Left cardiac atrium (tissue), 1 donor: ENCODE data around the genes UBE3D, MRAP2, NT5E and SNX14.

GRCh38 chr6:81787837-81788231 is 35.4 kb upstream of the TENT5A start:
- PRO-cap = no peak

DNA sequence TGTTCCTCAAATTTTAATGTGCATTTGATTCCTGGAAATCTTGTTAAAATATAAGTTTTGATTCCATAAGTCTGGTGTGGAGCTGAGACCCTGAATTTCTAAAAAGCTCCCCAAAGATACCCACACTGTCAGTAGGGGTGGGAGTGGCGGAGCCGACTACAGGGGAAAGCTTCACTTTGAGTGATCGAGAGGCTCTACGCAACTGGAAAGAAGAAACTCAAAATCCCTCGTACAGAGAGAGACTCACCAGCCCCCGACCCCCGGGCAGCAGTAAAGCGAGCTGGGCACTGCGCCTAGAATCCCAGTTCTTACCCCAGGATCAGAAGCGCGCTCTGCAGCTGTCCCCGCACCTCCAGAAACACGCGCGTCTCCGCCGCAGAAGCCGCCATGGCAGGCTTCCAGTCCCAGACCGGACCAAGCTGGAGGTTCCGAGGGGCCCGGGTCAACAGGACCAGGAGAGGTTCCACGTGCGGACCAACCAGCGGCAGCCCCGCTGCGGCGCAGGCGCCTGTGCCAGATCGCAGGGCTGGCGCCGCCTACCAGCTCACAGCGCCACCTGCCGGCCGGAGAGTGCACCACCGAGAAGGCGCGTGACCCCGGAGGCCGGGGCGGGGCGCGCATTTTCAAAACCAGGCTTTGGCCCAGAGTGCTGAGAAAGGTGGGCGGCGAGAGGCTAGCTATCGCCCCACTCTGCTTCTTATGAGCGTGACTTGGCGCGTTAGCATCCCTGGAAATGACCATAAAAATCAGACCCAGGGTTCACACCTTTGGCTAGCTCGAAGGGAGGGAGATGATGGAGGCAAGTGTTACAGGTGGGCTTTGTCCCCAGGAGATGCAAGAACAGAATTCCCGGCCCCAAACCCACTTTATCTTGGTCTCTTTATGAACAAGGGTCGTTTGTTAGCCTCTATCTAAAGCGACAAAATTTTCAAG is at the start of gene UBE3D:
Gene UBE3D (minus strand): TSS at position 512 of the 933 bp plus-strand sequence.
- PRO-cap = unidirectional peak, minus-strand start at position 421 of the sequence

DNA sequence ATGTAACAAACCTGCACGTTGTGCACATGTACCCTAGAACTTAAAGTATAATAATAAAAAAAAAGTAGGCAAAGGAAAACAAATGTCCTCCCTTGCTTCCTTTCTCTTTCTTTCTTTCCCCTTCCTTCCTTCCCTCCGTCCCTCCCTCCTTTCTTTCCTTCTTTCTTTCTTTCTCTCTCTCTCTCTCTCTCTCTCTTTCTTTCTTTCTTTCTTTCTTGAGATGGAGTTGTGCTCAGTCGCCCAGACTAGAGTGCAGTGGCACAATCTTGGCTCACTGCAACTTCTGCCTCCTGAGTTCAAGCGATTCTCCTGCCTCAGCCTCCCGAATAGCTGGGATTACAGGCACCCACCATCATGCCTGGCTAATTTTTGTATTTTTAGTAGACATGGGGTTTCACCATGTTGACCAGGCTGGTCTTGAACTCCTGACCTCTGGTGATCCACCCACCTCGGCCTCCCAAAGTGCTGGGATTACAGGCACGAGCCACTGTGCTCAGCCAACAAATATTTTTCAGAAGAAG is 108.0 kb downstream of the RWDD2A start:
- PRO-cap = no peak

DNA sequence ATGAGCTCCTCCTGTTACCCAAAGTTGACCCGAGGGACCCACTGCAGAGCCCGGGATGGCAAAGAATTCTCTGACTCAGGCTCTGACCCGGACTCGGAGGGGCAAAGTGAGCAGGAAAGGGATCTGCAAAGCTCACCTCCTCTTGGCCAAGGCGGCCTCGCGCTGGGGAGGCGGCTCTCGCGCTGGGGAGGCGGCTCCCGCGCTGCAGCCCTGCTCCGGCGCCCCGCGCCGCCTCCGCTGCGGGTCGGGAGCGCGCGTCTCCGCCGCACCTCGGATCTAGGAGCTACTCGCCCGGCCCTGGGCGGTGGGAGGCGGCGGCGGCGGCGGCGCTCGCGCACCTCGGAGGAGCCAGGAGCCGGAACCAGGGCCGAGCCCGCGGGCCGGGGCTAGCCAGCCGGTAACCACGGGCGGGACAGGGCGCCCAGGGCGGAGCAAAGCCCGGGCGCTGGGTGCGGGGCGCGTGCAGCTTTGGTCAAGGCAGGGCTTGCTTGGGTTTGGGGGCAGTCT is at the start of gene MRAP2:
Gene MRAP2 (plus strand): TSS at position 286 of the 507 bp plus-strand sequence.
- PRO-cap = no peak

DNA sequence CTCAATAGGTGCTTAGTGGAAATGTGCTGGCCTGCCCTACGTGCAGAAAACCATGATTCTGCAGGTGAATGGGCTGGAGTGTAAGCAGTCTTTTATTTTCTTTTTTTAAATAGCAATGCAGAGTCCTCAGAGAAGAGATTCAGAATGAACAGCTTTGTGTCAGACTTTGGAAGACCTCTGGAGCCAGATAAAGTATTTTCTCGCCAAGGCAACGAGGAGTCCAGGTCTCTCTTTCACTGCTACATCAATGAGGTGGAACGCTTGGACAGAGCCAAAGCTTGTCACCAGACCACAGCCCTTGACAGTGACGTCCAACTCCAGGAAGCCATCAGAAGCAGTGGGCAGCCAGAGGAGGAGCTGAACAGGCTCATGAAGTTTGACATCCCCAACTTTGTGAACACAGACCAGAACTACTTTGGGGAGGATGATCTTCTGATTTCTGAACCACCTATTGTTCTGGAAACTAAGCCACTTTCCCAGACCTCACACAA is 55.5 kb downstream of the MRAP2 start:
- PRO-cap = no peak

- PRO-cap = no peak
Measured at GRCh38 chr6:84172138-84172539, 55.3 kb downstream of the CEP162 start.

DNA sequence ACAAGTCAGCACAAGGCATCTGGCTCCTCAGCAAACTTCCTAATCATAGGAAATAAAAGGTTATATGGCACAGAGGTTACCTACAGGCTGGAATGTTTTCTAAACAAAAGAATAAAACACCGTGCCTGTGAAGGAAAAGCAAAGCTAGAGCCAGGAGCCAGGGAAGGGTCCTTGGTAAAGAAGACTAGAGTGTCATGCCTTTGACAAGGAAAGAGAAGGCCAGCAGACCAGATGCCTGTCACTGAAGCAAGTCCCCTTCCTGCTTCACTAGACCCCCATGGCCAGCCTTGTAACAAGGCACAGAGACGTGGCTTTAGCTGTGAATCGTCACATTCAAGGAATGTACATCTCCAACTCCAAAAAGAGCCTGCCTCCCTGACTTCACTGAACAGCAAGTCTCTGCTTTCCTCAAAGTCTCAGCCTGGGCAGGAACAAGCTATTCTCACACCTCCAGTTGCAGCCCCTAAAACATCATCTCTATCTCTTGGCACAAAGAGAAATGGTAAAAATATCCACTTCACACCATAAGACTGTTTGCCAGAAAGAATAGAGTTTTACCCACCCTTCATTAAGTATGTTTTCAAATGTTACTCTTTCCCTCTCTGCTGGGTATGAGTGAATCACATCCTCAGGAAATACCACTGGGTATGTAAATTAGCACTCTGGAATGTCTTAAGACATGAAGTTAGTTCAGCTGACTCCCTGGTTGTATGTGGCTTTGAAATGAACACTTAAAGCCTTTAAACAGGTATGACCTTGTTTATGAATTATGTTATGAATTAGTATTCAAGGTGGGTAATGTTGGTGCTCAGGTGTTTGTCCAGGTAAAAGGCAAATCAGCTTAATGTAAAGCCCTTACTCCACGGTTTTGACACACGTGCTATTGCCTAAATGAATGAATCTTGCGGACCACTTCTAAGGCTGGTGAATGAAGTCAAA is 46.4 kb upstream of the NT5E start:
- PRO-cap = no peak

- PRO-cap = no peak
Measured at GRCh38 chr6:85449654-85449775, 368 bp upstream of the NT5E start.

DNA sequence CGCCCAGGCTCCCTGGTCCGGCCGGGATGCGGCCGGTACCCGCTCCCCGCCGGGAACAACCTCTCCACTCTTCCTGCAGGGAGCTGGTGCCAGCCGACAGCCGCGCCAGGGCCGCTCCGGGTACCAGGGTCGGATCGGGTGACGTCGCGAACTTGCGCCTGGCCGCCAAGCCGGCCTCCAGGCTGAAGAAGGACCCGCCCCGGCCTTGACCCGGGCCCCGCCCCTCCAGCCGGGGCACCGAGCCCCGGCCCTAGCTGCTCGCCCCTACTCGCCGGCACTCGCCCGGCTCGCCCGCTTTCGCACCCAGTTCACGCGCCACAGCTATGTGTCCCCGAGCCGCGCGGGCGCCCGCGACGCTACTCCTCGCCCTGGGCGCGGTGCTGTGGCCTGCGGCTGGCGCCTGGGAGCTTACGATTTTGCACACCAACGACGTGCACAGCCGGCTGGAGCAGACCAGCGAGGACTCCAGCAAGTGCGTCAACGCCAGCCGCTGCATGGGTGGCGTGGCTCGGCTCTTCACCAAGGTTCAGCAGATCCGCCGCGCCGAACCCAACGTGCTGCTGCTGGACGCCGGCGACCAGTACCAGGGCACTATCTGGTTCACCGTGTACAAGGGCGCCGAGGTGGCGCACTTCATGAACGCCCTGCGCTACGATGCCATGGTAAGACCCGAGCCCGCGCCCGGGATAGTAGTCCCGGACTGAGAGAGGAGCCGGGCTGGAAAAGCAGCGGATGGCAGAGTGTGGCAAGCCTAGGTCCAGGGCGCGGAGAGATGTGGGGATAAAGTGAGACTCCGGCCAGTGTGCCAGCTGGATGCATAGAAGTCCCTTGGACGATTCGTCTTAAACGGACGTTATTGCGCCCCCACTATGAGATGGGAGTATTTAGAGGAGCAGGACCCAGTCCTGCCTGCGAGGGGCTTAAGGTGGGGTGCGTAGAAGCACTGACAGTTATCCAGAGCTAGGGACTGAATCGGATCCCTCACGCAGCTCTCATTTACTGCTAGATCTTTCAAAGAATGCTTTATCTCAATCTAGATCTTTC is at the start of gene NT5E:
Gene NT5E (plus strand): TSS at position 267 of the 1,044 bp plus-strand sequence.
- PRO-cap = bidirectional peak, plus-strand start at position 267 of the sequence, minus-strand start at position 143 of the sequence

GRCh38 chr6:85593375-85594388 is at the start of gene SNX14:
Gene SNX14, minus strand, starts transcription at chr6:85593858.
- PRO-cap = bidirectional peak, plus-strand start at chr6:85594104, minus-strand start at chr6:85593831

DNA sequence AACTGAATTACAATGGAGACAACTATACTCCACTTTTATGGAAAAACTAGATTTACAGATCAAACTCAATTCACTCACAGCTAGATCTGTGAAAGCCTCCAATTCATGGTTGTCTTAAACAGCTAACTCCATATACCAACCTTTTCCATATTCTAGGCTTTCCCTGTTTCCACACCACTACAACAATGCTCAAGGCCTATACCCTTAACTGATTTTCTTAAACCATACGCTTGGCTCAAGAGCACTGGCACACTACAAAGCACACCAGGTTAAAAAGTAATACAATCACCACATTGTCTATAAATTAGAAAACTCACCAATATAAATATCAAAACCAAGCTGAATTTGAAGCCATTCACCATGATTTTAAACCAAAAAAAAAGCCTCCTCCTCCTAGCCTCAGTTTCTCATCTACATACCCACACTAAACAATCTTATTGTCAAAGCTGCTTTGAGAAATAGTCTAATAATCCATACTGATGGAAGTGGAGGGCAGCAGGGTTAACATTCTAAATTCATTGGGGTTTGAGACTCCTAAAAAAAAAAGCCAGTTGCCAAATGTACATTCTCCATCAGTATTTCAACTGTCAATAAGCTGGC is 3.3 kb downstream of the SYNCRIP start:
- PRO-cap = no peak

DNA sequence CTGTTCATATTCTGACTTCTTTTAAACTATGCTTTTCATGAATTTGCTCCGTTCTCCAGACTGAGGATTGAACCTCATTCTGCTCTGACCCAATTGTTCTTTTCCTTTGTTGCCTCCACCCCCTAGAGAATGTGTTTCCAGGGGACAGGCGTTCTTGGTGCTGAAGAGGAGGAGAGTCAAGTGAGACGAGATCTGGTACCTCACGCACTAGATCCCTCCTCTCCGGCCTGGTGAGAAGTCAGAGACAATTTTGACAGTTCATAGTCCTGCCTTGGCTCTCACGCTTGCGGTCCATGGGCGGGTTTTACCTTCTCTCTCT is 629 bp upstream of the ZNF292 start:
- PRO-cap = bidirectional peak, plus-strand start at position 263 of the sequence, minus-strand start at position 182 of the sequence

- PRO-cap = unidirectional peak, minus-strand start at chr6:87473450
Measured at GRCh38 chr6:87473294-87473965, 656 bp downstream of the SLC35A1 start.

DNA sequence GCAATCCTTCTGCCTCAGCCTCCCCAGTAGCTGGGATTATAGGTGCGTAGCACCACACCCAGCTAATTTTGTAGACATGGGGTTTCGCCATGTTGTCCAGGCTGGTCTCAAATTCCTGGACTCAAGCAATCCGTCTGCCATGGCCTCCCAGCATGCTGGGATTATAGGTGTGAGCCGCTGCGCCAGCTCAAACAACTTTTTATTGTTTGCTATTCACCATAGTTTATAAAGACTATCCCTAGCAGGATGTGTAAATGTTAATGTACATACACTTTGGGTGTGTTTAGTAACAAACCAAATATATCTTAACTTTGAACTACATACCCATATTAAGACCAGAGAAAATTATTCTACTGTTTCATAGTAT is 22.3 kb downstream of the SLC35A1 start:
- PRO-cap = no peak

- PRO-cap = bidirectional peak, plus-strand start at chr6:87702528, minus-strand start at chr6:87702233
Measured at GRCh38 chr6:87702342-87702590, 233 bp upstream of the AKIRIN2 start.

DNA sequence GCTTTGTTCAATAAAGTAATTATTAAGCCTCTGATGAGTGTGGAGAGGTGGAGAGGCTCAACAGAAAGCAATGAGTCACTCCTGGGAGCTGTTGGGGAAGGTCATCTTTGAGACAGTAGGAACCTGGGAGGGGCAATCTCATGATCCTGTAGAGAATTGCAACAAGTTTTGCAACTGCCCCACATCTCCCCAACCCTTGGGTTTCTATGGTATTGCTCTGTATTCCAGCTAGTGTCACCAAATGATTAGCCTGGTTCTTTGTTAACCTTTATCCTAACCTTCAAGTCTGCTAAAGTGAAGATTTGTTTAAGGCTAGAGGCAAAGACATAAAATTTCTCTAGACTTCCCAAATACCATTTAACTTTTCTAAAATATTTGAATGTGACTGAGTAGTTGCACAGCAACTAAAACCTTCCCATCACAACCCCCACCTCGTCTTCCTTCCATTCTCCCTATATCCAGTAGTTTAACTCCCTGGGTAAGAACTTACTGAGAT is 87.7 kb upstream of the AKIRIN2 start:
- PRO-cap = no peak

DNA sequence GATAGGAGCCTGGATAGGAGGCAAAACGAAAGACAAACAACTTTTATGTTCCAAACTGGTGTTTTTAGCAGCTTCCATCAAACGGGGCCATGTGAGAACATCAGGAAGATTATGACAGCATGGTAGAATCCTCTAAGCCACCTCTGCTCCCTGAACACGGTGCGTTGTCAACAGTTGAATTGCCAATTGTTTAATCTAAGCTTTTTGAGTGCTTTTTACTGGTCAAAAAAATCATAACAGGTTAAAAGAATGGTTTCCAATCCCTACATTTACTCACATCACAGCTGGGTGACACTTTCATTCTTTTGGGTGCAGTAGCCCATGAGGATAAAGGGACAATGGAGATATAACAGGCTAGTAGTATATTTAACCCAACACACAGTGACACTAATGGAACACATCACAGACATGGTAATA is 45.8 kb downstream of the CNR1 start:
- PRO-cap = no peak

DNA sequence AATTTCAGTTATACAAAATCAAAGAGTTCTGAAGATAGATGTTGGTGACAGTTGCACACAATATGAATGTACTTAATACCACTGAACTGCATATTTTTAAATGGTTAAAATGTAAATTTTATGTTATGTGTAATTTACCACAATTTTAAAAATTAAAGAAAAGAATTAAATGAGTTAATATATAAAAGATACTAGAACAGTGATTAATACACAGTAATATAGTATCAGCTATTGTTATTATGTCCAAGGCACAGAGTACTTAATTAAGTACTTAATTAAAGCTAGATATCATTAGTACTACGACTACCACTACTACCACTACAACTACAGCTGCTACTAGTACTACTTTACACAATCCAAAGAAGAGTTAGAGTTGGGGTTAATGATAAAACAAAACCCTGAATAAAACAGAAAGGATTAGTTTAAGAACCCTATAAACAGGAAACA is 98.4 kb downstream of the RNGTT start:
- PRO-cap = no peak

DNA sequence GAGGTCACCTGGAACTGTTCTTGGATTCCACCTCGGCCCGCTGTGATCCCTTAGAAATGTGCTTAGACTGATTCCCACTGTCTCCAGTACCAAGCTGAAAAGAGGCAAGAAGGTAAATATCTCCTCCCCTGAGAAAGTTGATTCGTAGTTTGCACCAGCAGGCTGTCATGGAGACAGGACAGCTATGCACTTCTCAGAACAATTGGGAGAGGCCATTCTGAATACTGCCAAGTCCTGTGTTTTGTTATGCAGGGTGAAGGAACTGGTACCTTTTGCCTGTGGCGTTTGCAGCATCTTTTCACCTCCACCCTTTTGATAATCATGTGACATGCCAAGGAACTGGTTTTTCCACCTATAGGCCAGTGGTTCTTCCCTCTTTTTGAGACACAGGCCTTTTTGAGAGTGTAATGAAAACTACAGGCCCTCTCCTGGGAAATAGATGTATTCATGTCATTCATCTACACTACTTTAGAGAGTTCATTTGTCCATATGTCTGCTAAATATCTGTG is 58.3 kb upstream of the RNGTT start:
- PRO-cap = no peak

- PRO-cap = bidirectional peak, plus-strand start at chr6:89081835, minus-strand start at chr6:89081613
Measured at GRCh38 chr6:89081277-89082354, 1.1 kb downstream of the PNRC1 start.